Karpas-422 (cell line): ENCODE measurements around the gene GLI2.

DNA sequence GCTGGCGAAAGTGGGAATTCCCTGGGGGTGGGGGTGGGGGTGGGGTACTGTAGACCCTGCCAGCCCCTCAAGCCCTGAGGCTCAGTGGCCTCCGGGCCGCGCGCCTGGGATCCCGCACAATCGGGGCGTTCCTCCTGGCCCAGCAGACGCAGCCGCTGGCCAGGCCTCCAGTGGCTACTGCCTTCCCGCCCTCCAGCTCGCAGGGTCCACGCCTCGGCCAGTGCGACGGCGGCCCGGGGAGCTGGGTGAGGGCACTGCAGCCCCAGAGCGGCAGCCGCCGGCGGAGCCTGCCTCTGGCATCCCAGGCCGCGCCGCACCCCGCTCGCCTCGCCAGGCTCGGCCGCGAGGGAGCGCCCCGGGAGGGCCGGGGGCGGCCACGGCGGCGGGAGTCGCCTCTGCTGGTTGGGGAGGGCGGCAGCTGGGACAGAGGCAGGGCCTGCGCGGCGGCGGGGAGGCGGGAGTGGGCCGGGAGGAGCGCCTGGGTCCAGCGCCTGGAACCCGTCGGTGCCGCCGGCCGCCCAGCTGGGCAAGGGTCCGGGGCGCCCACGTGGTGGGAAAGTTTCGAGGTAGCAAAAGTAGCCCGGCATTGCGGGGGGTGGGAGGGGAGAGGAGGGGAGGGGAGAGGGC, 1.7 kb upstream of the INHBB start:
- PRO-cap: no peak
- RAMPAGE, long total RNA: no peak

GRCh38 chr2:120441909-120442596, 96.1 kb downstream of the INHBB start:
- PRO-cap: no peak
- RAMPAGE, long total RNA: no peak

DNA sequence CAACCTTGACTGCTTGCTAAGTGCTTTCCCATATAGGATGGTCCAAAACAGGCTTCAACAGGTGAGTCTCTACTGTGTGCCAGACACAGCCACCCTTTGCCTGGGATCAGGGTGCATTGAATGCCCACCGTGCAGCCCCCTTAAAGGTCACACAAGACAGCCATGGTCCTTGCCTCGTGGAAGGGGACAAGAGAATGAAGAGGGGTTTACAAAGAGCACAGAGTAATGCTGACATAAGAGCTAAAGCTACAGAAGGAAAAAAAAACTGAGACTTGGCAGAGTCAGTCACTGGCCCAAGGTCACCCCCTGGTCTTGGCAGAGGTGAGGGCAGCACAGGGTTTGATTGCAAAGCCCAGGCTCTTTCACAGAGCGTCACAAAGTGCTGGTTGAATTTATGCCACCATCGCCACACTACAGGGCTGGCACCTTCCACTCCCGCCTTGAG, 190.1 kb downstream of the INHBB start:
- PRO-cap: no peak
- RAMPAGE, long total RNA: no peak

DNA sequence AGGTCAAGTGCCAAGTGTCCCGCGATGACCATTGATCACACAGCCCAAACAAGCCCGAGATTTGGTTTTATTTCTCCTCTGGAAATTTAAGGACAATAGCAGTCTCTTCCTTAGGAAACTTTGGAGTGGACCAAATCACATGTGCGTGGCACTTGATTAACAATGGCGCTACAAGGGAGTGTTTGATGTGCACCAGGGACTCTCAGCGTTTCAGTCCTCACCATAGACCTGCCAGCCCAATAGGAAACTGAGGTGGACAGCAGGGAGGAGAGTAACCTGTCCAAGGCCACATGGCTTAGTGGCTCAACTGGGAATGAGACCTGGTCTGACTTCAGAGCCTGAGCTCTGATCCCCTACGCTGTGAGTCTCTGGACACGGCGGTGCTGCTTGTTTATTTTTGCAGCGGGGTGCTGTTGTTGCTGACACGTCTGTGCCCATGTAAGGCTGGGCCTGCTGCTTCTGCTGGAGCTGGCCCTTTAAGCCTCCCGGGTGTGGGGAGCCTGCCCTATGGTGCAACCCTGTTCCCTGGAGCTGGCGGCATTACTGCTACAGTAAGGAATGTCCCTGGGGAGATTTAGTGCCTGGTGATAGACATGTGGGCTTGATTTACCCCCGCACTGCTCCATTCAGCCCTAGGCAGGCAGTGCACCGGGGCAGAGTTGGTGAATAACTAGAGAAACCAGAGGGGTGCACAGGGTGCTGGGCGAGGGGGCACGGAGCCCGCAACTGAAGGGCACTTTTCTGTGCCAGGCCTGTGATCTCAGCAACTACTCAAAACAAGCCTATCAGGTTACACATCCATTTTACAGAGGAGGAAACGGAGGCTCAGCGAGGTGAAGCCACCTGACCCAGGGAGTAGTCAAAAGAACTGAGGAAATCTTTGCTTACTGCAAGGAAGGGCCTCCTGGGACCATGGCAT, 194.4 kb downstream of the INHBB start:
- PRO-cap: no peak
- RAMPAGE, long total RNA: no peak

- PRO-cap: no peak
- RAMPAGE, long total RNA: no peak
These were observed 169.0 kb upstream of the GLI2 start for GRCh38 chr2:120566628-120567182.

DNA sequence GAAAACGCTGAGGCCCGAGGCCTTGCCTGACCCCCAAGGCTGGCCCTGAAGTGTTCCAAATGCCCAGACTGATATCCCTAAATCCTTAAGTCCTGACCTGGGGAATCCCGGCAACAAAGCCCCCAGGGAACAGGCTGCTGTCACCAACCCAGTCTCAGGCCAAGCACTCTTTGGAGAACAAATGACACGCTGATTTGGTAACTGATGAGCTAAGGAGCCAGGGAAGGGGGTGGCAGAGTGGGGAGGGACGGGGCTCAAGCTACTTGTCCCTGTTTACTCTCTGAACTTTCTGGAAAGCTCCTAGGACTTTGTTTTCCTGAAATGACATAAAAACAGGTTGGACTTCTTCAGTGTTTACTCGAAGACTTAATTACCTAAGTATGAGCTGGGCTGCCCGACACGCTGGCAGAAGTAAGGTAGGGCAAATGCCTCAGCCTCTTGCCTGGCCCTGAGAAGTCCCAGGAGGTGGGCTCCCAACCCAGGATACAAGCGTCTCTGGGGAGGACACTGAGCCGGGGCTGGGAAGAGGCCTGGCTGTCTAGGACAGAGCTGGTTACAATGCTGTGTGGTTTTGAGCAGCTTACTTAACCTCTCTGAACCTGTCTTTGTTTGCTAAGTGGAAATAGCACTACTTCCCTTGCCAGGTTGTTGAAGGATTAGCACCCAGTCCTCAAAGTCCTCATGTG, 105.5 kb upstream of the GLI2 start:
- PRO-cap: no peak
- RAMPAGE, long total RNA: no peak

DNA sequence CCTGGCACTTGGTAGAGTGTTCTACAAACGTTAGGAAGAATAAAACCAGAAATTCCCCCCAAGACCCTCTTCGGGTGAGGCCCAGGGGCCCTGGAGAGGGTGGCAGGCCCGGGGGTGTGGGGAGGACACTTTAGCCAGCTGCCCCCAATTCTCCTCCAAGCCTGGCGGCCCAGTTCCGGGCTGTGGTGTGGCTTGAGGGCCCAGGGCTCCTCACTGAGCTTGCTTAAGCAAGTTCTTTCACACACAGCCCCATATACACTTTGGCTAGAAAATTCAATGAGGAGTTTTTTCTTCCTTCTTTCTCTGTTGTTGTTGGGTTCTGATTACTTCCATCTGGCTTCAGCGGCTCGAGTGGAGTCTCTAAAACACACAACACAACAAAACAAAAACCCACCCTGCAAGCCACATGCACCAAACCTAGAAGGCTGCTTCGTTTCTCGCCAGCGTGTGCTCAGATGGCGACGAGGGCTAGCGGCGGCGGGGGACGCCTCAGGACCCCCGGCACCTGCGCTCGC, 760 bp upstream of the GLI2 start:
- PRO-cap: no peak
- RAMPAGE, long total RNA: no peak

DNA sequence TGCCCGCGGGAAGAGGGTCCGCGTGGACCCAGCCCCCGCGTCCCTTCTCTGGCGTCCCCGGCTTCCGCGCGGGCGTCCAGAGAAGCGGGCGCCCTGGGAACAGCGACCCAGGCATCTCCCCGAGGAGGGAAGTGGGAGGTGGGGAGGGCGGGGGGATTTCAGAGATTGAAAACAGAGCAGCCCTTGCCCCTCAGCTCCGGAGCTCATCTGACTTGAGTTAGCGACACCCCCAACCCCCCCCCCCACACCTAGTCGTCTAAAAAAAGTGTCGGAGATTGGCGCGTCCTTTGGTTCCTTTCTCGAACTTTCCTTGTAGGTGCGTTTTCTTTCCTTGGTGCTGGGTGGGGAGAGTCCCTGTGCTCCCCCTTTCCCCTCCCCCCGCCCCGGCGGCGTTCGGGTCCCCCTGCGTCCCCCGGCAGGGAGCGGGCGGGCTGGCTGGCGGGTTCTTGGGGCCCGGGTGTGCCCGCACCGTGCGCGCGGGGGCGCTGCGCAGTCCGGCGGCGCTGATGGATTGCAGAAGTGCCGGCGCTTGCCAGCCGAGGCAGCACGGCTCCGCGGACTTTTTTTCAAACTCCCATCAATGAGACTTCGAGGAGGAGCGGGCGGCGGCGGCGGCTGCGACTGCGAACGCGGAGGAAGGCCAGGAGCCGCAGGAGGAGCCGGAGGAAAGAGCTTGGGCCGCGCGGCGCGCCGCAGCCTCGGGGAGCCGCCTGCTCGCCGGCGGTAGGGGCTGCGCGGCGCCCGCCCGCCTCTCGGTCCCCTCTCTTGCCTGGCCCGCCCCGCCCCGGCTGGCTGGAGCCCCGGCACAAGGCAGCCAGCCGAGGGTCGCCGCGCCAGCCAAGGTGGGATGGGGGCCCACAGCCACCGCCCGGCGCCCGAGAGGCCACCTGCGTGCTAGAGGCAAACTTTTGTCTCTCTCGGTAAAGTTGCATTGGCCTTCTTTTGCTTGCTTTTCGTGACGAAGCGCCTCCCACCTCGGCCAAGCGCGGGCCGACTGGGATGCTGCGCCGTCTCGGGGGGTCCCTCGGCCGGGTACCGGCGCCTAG, at the start of gene GLI2:
TSS of gene GLI2 (plus strand) at position 503 of the 1,046 bp plus-strand sequence.
- PRO-cap: no peak
- RAMPAGE, long total RNA: no peak

DNA sequence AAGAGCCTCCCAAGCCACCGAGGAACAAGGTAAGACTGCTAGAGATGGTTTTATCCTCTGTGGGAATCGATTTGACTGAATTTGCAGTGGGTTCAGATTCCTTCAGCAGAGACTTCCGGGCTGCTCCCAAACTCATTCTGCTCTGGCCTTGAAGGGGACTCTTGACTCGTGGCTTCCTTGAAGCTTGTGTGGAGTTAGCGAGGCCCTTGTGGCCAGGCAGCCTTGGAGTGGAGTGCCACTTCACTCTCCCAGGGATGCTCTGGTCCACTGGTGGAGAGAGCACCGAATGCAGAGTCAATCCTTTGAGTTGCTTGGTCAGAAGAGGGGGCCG, 3.0 kb downstream of the GLI2 start:
- PRO-cap: no peak
- RAMPAGE, long total RNA: no peak

DNA sequence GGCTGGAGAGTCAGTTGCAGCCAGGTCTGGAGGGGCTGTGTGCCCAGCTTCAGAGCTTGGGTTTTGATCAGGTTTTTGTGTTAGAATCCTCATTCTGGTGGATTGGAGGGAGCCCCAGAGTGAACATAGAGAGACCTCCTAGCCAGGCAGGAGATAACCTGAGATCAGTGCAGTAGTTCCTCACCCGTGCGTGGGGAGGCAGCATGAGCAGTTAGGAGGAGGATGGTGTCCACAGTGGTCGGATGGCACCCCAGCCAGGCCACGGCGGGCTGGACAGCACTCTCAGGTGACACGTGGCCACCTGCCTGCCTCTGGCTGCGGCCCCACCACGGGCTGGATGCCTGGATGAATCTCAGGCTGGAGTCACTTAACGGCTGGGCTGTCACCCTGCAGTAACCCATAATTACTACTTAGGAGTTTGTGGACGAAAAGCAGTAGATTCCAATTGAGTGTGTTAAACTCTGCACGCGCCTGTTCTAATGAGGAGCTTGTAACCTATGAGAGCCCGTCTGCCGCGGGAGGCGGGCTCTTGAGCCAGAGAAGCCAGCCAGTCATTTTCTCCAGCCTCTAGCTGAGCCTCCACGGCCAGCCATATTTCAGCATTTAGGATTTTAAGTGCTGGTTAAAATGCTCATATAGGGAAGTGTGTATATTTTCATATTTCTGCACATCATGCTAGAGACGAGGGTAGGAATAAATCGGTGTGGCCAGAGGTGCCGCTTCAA, 143.8 kb downstream of the GLI2 start:
- PRO-cap: no peak
- RAMPAGE, long total RNA: no peak

- PRO-cap: no peak
- RAMPAGE, long total RNA: no peak
These were observed 81.3 kb downstream of the TFCP2L1 start for GRCh38 chr2:121203637-121204225.

GRCh38 chr2:121284111-121285055, 619 bp downstream of the TFCP2L1 start:
- PRO-cap: no peak
- RAMPAGE, long total RNA: no peak

GRCh38 chr2:121903005-121903546, 147.6 kb downstream of the TSN start:
- PRO-cap: no peak
- RAMPAGE, long total RNA: no peak

- PRO-cap: no peak
- RAMPAGE, long total RNA: no peak
These were observed 505.8 kb downstream of the TSN start for GRCh38 chr2:122261235-122261713.

GRCh38 chr2:122352051-122352605, 596.7 kb downstream of the TSN start:
- PRO-cap: no peak
- RAMPAGE, long total RNA: no peak

DNA sequence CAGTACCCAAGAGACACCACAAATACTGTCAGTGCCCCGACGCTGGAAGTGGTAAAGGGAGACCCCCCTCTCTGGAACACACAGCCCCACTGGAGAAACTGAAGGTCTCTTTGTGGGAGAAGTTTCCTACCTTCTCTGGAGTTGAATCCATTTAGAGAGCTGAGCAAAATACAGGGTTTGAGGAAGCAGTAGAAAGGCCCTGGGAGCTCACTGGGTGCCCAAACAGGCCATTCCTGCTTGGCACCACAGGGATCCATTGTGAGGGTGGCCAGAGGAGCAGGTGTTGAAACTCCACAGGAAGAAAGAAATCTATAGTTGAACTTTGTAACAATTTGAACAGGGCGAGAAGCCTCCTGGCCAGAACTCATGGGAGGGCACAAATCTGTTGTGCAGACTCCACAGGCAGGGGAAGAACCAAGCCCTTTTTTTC, 1052.8 kb downstream of the TSN start:
- PRO-cap: no peak
- RAMPAGE, long total RNA: no peak

- PRO-cap: no peak
- RAMPAGE, long total RNA: no peak
These were observed 443.2 kb upstream of the GYPC start for GRCh38 chr2:126212691-126213273.

DNA sequence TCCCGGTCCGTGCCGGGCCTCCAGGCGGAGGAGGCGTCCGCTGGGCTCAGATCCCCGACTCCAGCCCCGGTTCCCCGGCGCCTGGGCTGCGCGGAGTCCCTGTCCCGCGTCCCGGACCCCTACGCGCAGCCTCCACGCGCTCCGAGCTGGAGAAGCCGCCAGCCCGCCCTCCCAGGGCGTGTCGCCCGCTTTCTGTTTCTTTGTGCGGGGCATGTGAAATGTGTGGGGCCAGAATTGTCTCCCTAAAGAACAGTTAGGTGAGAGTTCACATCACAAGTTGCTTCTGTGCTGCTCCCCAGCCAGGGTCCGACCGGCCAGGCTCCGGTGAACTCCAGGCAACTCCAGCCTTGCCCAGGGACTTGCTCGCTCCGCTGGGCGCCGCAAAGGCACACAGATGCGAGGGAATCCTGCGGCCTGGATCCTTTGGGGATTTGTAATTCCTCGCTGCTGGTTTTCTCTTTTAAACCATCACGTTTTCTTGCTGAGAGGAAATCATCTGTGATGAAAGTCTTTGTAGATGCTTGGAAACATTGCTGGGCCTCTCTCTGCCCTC, 526 bp downstream of the GYPC start:
- PRO-cap: no peak
- RAMPAGE, long total RNA: no peak

GRCh38 chr2:126658294-126658615, 2.3 kb downstream of the GYPC start:
- PRO-cap: no peak
- RAMPAGE, long total RNA: no peak

GRCh38 chr2:126680754-126681014, 24.7 kb downstream of the GYPC start:
- PRO-cap: no peak
- RAMPAGE, long total RNA: no peak